Natural killer cell (primary cell): ENCODE results near the gene EXOC1L.

- PRO-cap, result no peak
Observed at GRCh38 chr4:54062070-54062889, 2.1 kb downstream of the CHIC2 start.

DNA sequence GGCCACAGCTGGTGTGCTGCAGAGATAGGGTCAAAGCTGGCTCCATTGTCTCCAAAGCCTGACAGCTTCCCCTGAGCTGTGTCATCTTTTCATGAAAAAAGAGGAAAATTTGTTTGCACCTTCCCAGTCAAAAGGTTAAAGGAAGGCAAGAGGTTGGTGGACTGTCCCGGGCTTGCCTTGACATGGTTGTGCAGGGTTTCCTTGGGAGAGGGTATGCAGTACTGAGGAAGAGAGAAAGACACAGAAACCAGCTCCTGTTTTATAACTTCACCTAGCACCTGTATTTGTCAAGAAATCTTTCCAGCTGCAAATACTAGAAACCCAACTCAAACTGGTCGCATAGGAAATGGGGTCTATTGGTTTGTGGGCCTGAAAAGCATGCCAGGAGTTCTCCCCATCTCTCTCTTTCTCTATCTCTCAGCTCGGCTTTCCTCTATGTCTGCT is 160.1 kb upstream of the KIT start:
- PRO-cap, result no peak

DNA sequence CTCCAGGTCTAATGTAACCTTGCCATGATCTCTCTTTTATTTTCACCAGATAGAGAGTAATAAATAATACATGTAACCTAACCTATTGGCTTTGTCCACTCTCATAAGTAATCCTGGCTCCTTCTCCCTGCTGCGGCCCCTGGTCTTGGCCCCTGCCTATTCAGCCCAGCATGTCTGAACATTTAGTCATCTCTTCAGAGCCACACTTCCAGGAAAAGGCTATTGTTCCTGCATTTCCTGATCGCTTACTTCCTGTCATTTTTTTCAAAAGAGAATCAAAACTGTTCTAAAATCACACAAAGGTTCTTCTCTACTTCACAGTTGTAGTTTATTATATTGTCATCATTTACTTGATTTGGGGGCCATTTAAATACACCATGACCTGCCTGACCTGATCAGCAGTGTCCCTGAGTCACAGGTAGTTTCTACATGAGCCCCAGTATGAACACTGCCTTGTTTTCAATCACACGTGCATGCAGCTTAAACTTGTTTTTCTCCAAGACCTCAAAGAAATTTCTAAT is 47.3 kb upstream of the KDR start:
- PRO-cap, result no peak

GRCh38 chr4:55261238-55261461 is 84.9 kb upstream of the SRD5A3 start:
- PRO-cap, result no peak

GRCh38 chr4:55634999-55635565 is 1.0 kb downstream of the NMU start:
- PRO-cap, result no peak

- PRO-cap, result no peak
Observed at GRCh38 chr4:55636561-55636995, 480 bp upstream of the NMU start.

- PRO-cap, result no peak
Observed at GRCh38 chr4:55819497-55820288, at the start of gene EXOC1L. EXOC1L (plus strand) TSS chr4:55819790.

DNA sequence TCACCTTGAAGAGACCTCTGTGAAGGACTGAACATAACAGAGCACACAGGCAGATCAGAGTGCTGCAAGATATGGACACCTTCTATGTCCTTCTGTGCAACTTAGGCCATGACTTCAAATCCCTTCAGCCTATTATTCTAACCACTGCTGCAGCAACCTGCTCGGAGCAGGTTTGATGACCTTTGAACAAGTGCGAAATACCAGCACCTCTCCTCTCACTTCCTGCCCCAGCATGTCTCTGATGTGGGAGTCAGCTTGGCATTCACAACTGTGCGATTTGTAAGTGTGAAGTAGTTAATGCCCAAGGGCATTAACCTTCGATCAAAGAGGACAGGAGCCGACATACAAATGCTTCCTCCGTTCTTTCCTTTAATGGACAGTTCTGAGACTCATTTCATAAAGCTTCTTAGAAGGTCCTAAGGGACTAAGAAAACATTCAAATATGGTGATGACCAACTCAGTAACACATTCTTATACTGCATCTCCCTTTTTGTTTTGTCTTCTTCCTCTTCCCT is 1.5 kb upstream of the EXOC1 start:
- PRO-cap, result no peak

GRCh38 chr4:55949212-55949835 is 579 bp downstream of the CEP135 start:
- PRO-cap, result bidirectional peak, plus-strand start at chr4:55949284, minus-strand start at chr4:55949055

GRCh38 chr4:56160531-56161038 is 111.7 kb downstream of the CRACD start:
- PRO-cap, result no peak

DNA sequence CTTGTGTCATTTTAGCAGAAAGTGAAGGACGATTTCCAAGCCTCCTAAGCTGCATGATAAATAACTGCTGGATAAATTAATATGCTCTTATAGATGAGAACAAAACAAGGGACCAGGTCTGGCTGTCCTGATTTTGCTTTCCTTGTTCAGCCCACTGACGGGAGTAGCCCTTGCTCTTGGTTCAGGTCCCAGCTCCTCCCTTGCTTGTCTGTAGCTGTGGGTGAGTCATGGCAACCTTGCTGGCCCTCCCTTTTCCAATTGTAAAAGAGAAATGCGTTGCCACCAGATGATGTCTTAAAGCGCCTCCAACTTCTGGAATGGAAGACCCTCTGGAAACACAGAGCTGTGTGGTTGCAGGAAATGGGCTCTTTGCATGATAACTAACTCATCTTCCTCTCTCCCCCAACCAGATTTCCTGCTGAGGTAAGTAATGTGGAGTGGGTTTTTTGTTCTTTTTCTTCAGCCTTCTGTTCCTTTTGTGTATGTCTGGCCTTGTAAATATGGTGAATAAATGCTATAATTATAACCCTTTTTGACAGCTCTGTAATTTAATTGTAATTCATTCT is 167.0 kb downstream of the CRACD start:
- PRO-cap, result no peak

GRCh38 chr4:56241355-56241858 is 145.9 kb downstream of the AASDH start:
- PRO-cap, result no peak

- PRO-cap, result no peak
Observed at GRCh38 chr4:56490289-56490929, 15.2 kb upstream of the ARL9 start.

- PRO-cap, result unidirectional peak, minus-strand start at chr4:56800290
Observed at GRCh38 chr4:56799605-56800553, 21.6 kb downstream of the SPINK2 start.

GRCh38 chr4:56908397-56909478 is 1.0 kb downstream of the REST start:
- PRO-cap, result bidirectional peak, plus-strand start at chr4:56908961, minus-strand start at chr4:56908854; bidirectional peak, plus-strand start at chr4:56909334, minus-strand start at chr4:56909262

GRCh38 chr4:57008526-57009009 is 29.9 kb downstream of the POLR2B start:
- PRO-cap, result no peak

DNA sequence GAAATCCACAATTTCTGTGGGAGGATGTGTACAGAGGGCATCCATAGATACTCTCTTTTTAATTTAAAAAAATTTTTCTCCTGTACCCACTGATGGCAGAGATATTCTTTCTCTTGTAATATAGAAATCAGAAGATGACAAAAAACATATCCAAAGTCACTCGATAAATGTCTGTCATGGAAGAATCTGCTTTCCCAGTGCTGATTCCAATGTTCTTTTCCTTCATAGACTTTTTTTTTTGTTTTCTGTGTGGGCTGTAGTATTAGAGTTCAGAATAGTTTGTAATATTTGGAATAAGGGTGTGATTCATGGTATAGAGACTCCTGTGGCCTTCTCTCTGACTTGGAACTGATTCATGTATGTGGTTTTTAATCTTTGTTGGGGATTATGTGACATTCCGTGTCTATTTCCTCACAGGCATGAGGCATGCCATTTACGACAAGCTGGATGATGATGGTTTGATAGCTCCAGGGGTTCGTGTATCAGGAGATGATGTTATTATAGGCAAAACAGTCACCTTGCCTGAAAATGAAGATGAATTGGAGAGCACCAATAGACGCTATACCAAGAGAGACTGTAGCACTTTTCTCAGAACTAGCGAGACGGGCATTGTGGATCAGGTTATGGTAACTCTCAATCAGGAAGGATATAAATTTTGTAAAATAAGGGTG is 44.4 kb downstream of the POLR2B start:
- PRO-cap, result no peak

DNA sequence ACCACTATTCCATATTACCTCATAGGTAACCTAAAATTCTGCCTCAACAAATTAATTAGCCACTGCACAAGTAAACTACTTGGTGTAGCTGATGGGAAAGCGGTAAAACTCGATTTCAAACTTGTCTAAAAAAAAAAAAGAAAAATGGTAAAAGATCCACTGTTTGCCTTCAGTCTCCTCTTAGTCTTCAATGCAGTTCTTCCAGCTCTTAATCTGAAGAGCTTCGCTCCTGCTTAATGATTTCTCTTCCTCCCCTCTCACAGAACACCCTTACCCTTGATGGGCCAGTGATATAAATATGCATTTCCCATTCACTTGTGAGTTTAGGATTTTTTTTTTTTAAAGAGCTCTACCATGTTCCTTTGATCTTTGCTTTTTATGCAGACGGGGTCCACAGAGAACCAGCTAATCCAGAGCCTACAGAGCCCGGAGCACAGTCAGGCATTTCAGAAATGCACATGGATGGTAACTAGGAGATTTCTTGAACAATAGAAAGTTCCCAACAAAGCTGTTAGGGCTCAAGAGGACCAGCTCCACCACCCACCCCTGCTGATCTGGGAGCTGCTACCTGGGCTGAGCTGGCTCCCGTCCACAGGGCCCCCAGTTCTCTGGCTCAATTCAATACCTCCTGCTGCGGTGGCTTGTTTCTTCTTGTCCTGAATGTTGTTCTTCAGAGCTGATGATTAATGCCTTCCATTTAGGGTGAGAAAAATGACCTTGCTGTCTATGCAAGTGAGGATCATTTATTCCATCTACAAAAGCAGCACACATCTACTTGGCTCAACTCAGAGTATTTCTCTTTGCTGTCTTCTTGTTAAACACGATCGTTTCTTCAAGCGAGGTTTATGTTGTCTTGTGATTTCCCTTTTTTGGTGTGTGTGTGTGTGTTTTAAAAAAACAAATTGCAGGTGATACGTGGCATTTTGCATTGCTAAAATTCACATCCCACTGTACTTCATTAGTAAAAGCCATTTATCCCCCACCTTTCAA is 31.5 kb downstream of the IGFBP7 start:
- PRO-cap, result no peak

DNA sequence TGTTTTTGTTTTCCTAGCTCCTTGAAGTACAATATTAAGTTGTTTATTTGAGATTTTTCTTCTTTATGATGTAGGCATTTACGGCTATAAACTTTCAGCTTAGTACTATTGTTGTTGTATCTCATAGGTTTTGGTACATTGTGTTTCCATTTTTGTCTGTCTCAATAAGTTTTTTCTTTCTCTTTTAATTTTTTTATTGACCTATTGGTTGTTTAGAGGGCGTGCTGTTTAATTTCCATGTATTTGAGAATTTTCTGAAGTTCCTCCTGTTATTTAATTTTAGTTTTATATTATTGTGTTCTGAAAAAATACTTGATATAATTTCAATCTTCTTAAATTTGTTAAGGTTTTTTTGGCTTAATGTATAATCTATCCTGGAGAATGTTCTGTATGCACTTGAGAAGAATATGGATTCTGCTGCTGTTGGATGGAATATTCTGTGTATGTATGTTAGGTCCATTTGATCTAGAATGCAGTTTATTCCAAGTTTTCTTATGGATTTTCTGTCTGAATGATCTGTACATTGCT is 341.1 kb upstream of the IGFBP7 start:
- PRO-cap, result no peak

- PRO-cap, result no peak
Observed at GRCh38 chr4:57501871-57502207, 391.7 kb upstream of the IGFBP7 start.